LNCaP clone FGC (cell line): ENCODE measurements around a stretch of chr2.

DNA sequence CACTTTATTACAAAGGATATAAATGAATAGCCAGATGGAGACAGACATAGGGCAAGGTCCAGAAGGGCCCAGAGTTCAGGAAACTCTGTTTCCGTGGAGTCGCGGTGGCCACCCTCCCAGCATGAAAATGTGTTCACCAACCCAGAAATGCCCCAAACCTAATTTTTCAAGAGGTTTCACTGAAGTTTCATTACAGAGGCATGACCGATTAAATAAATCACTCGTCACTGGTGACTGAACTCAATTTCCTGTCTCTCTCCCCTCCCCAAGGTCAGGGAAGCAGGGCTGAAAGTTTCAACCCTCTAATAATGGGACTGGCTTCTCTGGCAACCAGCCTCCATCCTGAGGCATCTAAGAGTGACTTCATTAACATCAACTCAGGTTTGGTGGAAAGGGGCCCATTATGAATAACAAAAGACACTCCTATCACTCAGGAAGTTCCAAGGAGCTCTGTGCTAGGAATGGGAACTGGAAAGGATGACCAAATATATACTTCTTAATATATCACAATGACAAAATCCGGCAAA is 22.3 kb downstream of the USP40 start:
- RRBS, 2 experiments: no CpG with 5 or more reads among the region's 6 CpGs

DNA sequence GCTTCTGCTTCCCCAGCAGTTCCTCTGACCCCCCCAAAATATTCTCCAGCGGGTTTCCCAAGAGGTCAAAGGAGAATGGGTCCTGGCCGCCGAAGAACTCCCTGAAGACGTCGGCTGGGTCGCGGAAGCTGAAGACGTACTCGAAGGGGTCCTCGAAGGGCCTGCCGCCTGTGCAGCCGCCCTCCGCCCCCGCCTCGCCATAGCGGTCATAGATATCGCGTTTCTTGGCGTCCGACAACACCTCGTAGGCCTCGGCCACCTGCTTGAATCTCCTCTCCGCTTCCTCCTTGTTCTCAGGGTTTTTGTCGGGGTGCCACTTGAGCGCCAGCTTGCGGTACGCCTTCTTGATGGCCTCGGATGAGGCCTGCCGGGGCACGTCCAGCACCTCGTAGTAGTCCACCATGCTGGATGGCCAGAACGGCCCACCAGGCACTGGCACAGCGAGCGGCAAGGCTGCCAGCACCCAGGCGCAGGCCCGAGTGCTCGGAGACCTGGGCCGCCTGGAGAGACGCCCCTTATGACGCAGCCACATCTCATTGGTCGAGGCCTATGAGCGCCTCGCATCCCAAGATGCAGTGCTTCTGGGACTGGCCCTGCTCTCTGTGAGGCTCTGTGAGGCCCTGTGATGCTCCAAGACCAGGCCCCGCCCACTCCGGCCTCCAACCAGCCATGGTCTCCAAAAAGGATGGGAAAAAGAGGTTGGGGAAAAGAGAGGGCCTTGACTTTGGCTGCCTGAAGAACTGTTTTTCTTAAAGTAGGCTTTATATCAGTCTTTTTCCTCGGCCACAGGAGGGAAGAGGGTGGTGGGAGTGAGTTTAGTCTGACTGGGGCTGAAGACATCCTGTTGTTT is 14.9 kb downstream of the UGT1A3 start:
- RRBS, 2 experiments: no CpG with 5 or more reads among the region's 46 CpGs

GRCh38 chr2:233763727-233764893 is 4.0 kb downstream of the UGT1A1 start:
- RRBS, 2 experiments: no CpG with 5 or more reads among the region's 12 CpGs

DNA sequence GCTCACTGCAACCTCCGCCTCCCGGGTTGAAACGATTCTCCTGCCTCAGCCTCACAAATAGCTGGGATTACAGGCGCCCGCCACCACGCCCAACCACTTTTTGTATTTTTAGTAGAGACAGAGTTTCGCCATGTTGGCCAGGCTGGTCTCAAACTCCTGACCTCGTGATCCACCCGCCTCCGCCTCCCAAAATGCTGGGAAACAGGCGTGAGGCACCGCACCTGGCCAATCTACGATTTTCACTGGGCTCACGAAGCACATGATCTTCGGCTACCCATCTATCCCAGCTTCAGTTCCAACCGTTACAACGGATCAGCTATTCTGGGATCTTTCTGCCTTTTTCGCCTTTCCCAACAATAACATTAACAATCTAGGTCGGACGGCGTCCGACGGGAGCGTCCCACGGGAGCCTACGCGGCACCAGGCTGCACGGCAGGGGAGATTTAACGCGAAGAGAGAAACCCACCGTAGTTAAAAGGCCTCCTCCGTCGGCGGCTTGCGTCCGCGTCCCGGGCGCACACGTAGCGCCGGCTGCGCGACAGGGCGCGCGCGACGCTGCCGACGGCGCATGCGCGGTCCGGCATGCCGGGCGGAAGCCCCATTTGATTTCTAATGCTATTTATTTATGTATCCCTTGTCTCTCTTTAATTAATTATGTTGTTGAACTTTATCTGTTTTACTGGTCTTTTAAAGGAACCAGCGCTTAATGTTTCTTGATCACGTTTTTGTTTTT is 13.7 kb upstream of the HJURP start:
- RRBS, 2 experiments: under 1% methylated on average over 14 of the region's 59 CpGs

- RRBS, 2 experiments: no CpG with 5 or more reads among the region's 4 CpGs
These were observed 141.3 kb downstream of the SPP2 start for GRCh38 chr2:234191782-234192189.

GRCh38 chr2:234203102-234203444 is 152.6 kb downstream of the SPP2 start:
- RRBS, 2 experiments: no CpG with 5 or more reads among the region's 8 CpGs

GRCh38 chr2:234348034-234348541 is 148.8 kb downstream of the ARL4C start:
- RRBS, 2 experiments: 70 to 73% methylated on average over 1 of the region's 9 CpGs

DNA sequence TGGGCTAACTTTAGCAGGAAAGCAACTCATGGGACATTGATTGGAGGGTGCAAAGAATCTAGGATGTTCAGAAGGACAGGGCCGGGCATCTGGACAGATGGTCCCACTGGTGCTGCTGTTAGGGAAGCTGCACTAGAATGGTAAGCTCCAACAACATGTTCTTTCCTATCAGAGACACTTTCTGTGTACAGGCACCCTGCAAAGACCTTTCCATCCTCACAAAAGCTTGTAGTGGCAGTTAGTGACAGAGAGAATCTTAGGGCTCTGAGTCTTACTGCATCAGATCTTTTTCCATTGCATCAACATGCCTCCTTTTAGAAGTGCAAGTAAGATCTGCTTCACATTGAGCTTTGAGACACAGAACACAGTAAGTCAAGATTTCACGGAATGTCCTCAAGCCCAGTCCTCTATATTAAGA is 52.7 kb downstream of the ARL4C start:
- RRBS, 2 experiments: no CpG with 5 or more reads among the region's 2 CpGs

- RRBS, 2 experiments: 61 to 74% methylated on average over 2 of the region's 10 CpGs
These were observed 50.6 kb downstream of the ARL4C start for GRCh38 chr2:234446226-234446781.

DNA sequence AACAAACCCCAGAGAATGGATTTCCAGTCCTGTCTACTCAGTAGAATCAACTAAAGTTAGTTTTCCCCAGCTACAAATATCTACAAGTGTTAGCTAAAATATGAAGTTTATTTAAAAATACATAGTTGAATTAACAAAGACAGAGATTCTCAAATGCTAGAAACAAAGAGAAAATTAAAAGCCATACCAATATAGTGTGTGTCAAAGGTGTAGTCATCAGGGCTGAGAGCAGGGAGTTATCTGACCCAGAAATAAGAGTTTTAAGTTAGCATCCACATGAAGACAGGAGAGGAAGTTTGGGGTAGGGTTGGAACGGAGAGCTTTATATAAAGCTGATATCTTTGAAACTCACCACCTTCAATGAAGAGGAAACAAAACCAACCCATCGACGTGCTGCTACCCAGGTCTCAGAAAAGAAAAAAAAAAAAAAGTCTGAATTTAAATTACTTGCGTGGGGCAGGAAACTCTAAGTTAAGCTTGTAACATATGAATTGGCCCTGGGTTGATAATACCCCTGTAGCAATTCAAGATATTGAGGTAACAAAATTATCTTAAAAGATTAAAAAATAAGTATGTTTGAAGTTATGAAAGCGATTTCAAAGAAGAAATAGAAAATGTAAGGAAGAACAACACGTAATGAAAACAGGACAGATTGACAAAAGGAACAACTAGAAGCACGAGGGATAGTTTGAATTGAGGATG is 42.4 kb downstream of the ARL4C start:
- RRBS, 2 experiments: no CpG with 5 or more reads among the region's 7 CpGs

DNA sequence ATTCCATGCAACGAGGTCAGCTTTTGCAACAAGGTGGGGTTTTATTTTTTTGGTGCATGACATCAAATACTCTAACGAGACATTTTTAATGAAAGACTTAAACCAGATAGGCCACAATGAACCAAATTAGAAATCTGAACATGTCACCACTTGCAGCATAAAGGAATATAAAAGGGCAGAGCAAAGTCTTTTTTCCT is 2.4 kb downstream of the ARL4C start:
- RRBS, 2 experiments: no CpG with 5 or more reads among the region's 2 CpGs

- RRBS, 2 experiments: no CpG with 5 or more reads among the region's 10 CpGs
These were observed 78.2 kb upstream of the SH3BP4 start for GRCh38 chr2:234873509-234874191.

GRCh38 chr2:234979236-234979891 is 27.5 kb downstream of the SH3BP4 start:
- RRBS, 2 experiments: no CpG with 5 or more reads among the region's 7 CpGs

GRCh38 chr2:234982727-234983529 is 31.1 kb downstream of the SH3BP4 start:
- RRBS, 2 experiments: no CpG with 5 or more reads among the region's 16 CpGs

GRCh38 chr2:235433806-235434478 is 59.9 kb upstream of the AGAP1 start:
- RRBS, 2 experiments: no CpG with 5 or more reads among the region's 4 CpGs

GRCh38 chr2:235556857-235557565 is 63.2 kb downstream of the AGAP1 start:
- RRBS, 2 experiments: no CpG with 5 or more reads among the region's 16 CpGs

GRCh38 chr2:235596205-235596746 is 102.4 kb downstream of the AGAP1 start:
- RRBS, 2 experiments: 95 to 98% methylated on average over 3 of the region's 7 CpGs

DNA sequence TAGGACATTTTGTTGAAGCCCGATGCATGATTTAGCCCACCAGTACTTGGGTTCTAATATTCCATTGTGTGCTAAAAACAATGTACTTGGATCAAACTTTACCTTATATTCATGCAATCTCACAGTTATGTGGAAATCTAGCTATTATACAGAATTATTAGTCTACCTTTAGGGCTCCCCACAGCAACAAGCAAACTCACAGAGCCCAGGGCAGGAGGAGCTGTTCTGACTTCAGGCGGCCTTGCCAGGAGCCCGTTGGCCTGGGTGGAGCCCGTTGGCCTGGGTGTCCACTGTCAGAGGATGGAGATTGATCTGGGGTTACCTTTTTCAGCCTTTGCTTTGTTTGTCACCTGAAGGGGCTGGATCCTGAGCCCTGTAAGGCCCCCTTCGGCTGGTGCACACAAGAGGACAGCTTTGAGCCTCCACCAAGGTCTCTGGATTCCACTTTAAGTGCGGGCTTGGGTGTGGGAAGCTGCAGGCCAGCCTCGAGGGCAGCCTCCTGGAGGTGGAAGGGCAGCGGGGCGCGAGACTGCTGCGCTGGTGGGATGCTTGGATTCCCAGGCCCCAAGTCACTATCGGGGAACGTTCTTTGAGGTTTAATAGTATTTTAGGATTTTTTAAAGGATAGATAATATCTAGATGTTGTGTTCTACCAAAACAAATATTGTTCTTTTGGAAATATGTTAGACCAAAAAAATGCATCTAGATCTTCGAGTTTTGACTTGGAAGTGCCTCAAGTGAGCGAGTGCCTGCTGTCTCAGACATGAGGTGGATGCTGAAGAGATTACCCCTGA is 113.6 kb downstream of the AGAP1 start:
- RRBS, 2 experiments: no CpG with 5 or more reads among the region's 15 CpGs

GRCh38 chr2:235614704-235615516 is 121.1 kb downstream of the AGAP1 start:
- RRBS, 2 experiments: no CpG with 5 or more reads among the region's 15 CpGs

- RRBS, 2 experiments: no CpG with 5 or more reads among the region's 5 CpGs
These were observed 166.1 kb downstream of the AGAP1 start for GRCh38 chr2:235659864-235660487.